SEM (cell line): ENCODE measurements around the gene LRP2.

GRCh38 chr2:168971915-168972317 is 59.2 kb downstream of the ABCB11 start:
- PRO-cap: no peak

- PRO-cap: no peak
These were observed 19.0 kb downstream of the ABCB11 start for GRCh38 chr2:169011965-169012595.

GRCh38 chr2:169361392-169362169 is 753 bp downstream of the LRP2 start:
- PRO-cap: no peak

DNA sequence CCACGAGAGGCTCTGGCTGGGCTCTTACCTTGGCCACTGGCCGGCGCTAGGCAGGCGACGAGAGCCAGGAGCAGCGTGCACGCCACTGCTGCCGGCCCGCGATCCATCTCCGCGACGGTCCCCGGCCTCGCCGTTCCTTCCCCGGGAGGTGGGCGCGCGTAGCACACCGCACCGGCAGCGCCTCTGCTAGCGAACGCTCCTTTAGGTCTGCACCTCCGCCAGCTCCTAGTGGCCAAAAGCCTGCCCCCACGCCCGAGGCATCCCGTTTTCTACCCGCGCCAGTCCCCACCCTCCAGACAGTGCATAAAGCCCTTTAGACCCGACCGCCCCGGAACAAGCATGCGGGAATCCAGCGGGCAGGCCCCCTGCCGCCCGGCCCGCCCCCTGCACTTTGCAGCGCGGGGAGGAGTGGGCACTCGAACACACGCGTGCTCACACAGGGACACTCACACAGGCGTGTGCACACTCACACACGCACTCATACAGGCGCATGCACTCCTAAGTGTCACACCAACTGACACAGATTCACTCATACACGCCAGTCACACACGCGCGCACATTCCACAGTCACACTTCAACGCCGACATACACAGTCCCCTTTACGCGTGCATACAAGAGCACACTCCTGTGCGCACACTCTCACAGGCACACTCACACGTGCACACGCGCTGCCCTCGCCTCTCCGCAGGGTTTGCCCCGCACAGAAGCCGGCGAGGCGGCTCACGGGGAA is at the start of gene LRP2:
LRP2 (minus strand) TSS at position 242 of the 730 bp plus-strand sequence.
- PRO-cap: no peak

DNA sequence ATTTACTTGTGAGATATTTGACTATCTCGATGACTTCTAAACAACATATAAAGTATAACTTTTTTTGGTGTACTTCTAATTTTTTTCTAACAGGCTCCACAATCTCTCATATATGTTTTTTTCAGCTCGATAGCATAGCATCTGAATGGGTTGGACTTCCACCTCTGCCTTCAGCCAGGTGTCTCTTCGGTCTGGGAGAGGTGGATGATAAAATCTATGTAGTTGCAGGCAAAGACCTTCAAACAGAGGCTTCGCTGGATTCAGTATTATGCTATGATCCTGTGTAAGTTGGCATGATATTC is 4.9 kb downstream of the KLHL41 start:
- PRO-cap: no peak

GRCh38 chr2:169630720-169631202 is 46.6 kb downstream of the PPIG start:
- PRO-cap: no peak

GRCh38 chr2:169716436-169716891 is 17.2 kb upstream of the KLHL23 start:
- PRO-cap: no peak

DNA sequence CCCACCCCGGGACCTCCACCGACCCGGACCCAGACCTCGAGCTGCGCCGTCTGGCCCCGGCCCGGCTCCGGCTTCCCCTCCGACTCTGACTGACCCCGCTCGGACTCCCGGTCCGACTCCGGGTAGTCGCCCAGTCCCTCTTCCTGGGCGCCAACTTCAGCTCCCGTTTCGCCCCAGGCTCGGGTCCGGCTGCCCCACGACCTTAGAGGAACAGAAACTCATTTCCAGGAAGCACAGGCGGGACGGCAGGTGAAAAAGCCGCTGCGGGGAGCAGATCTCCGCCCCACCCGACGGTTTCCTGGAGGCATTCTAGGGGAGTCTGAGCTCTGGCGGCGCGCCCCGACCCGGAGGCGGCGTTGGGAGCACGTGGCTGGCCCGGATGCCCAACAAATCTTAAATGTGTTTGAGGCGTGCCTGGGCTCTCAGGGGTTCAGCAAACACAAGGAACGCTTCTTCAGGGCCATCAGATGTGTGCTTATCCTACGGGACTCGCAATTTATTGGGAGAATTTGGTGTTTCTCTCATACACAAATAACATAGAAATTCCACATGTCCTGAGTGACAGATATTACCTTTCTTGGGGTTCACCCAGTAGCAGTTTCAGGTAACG is 30.0 kb upstream of the SSB start:
- PRO-cap: no peak

DNA sequence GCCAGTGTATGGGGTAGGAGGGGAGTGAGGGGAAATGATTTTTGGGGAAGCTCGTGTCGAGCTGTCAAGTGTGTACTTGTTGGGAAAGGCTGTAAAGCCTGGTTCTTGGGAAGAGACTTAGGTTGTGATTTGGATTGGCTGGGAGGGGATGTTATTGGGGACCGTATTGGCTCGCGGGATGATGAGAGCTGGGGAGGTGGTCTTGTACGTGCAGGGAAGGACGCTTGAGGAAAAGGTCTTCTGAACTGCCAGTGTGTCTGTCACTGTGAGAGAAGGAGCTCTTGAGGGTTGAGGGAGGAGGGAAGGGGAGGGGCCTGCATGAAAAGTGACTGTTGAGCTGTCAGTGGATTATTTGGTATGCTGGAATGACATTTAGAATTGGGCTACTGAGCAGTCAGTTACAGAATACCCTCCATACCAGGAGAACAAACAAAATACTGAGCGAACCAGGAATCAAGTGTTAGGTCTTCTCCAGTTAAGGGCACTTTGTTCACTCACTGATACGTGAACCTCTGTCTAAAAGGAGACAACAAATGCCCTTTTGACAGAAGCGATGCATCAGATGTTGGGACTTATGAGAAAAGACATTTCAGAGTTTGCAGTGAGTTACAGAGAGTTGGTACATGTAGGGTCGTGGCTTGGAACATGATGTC is 1.2 kb downstream of the UBR3 start:
- PRO-cap: no peak

- PRO-cap: no peak
These were observed 122.2 kb downstream of the UBR3 start for GRCh38 chr2:169949368-169950035.

GRCh38 chr2:170013872-170014179 is 164.1 kb upstream of the MYO3B start:
- PRO-cap: no peak

DNA sequence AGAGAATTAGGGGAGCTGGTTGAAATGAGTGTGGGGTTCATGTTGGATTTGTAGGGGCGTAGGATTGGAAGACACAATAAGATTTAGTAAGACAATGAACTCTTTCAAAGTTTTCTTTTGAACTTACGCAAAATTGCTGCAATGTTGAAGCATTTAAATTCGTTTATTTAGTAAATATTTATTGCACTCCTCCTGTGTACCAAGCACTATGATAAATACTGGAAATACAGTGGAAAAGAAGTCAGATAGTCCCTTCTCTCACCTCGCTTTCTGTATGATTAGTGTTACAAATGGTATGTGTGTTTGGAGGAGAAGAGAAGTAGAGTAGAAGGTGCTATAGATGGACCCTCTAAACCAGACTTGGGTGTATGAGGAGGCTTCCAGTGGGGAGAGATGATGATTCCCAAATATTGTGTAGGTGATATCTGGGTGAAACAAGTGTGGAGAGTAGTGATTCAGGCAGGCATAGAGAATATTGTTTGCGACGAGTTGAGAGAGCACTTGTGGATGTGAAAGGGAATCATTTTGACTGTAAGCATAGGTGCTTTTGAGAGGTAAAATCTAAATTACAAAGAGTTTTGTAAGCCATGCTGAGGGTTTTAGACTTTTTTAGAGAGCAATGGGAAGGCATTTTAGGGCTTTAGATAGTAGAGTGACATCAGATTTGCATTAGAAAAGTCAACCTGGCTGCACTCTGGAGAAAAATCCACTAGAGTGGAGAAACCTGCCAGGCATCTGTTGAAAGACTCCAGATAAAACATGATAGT is 92.1 kb upstream of the MYO3B start:
- PRO-cap: no peak

GRCh38 chr2:170409017-170409550 is 231.1 kb downstream of the MYO3B start:
- PRO-cap: no peak

DNA sequence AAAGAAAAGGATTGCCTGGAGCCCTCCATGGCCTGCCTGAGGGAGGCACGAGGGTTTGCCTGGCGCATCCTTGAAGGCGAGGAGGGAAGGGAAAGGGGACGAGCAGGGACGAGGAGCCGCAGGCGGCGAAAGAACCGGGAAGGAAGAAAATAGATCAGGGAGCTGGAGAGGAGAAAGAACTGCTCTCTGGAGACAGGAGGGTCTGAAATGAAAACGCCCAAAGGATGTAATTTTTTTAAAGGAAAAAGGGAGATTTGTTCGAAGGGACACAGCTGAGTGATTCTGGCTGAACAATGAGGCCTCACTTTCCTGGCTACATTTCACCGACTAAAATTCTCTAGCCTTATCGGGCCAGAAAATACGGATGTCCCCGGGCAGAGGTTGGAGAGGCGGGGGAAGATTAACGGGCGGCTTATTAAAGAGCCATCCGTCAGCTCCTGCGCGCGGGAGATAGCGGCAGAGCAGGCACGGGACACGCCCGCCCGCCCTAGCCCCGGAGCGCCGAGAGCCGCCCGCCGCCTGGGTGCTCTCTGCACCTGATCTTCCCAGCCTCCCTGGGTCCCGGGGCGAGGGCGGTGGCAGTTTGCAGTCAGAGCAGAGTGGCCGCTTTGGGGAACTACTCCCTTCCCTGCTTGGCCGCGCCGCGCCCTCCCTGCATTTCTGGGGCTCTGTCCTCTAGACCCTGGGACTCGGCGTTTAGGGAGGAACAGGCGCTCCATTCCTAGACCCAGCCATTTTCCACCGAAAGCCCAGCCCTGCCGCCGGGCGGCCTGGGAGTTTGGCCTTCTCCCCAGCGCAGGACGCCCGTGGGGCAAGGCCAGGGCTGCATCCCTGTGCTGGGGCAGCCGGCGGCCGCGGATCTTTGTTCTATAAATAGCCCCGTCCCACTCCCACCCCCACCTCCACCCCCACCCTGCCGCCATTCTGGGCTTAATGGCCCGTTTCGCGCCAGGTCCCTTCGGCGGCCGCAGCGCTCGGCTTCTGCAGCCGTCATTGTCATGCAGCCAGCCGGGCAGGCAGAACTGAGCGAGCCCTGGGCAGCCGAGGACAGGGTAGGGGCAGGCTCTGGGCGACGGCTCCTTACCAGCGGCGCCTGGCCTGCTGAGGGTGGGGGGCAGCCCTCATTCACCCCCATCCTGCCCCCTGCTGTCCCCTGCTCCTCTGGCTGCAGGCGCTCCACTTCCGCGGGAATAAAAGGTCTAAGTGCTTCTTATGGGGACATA is 6.5 kb downstream of the GAD1 start:
- PRO-cap: no peak

DNA sequence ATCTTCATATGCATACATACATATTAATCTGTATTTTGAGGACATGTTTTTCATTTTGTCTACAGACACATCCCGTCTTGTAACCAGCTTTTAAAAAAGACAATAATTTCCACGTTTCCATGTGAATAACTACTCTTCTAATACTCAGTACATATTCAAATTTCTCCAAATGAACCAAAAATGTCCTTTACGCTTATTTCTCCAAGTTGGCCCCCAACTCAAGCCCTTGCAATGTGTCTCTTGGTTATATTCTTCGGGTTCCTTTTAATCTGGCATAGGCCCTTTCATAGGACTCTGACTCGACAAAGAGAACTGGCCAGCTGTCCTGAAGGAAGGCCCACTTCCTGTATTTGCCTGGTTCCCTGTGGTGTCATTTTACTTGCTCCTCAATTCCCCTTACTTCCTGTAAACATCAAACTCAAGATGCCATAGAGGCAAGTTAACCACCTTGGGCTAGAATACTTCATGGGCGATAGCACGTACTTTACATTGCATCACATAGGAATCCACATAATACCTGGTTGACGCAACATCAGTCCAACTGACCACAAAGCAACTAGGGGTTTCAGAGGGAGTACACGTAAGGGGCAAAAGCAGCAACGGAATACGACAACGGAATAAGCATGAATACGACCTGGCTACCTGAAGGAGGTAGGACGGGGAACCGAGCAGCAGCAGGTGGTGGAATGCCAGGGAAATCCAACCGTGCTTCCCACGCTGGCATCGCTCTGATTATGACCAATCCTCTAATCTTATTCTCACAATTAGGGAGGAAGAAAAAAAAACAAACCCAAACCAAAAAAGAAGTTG is 938 bp upstream of the GORASP2 start:
- PRO-cap: unidirectional peak, plus-strand start at position 604 of the sequence

GRCh38 chr2:170947991-170948248 is 18.9 kb downstream of the GORASP2 start:
- PRO-cap: no peak

GRCh38 chr2:171051350-171051622 is 109.4 kb downstream of the TLK1 start:
- PRO-cap: no peak

- PRO-cap: no peak
These were observed 71.2 kb downstream of the TLK1 start for GRCh38 chr2:171089500-171089955.

- PRO-cap: bidirectional peak, plus-strand start at chr2:171161077, minus-strand start at chr2:171160860; bidirectional peak, plus-strand start at chr2:171161282, minus-strand start at chr2:171161301
These were observed 429 bp upstream of the TLK1 start for GRCh38 chr2:171160986-171161657.

DNA sequence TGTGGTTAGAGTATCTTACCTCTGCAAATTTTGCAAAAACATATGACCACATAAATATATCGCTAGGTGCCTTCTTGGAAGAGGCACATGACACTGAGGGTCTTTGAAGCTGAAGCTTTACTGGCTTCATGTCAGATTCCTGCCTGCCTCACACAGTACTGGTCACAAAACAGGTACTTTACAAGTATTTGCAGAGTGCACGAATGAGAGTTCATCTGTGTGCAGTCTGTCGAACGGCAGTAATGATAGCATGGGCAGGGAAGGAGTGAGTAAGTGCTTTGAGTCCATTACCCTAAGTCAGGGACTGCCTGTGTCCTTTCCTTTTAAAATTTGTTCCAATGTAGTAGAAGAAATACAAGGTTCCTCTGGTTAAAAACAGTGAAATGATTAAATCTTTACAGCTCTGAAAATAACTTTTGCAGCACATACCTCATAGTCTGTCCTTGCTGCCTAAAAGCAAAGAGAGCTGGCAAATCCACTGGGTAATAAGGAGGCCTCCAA is 87.7 kb upstream of the TLK1 start:
- PRO-cap: no peak